Melanocyte of skin (primary cell): ENCODE measurements around a stretch of chr17.

DNA sequence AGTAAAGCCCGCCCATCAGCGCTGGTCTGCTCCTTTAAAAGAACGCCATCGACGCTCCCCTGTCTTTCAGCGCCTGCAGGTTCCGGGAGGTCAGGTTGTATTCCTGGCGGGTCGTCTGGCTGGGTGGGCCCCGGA lies 15.8 kb upstream of the ERN1 start:
- CAGE, long polyA plus RNA, 2 experiments, result no peak in any of the 2 experiments

DNA sequence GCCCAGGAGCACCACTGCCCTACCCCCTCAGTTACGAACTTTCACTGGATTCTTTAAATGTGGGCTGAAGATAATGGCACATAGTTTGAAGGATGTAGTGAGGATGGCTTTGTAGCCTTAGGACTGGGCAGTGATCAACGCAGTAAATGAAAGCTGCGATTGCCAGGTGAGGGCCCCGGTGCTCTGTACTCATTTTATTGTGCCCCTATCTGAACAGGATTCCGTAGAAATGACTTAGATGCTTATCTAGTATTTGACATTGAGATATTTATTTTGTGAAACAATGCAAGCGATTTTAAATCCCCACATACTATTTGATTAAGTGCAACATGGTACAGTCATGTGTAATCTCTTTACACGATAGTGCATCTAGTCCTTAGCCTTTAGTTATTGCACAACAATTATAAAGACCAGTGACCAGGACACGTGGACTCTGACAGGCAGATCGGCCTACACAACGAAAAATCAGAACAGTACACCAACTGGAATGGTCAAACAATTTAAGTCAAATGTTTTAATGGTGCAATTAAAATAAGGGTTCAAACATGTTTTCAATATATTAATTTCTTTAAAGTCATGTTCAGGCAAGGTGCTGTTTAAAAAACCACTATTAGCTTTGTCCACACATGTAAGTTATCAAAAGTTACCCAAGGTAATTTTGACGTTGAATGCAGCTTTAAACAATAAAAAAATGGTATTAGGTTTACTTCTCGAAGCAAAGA lies 17.4 kb upstream of the ERN1 start:
- CAGE, long polyA plus RNA, 2 experiments, result no peak in any of the 2 experiments

DNA sequence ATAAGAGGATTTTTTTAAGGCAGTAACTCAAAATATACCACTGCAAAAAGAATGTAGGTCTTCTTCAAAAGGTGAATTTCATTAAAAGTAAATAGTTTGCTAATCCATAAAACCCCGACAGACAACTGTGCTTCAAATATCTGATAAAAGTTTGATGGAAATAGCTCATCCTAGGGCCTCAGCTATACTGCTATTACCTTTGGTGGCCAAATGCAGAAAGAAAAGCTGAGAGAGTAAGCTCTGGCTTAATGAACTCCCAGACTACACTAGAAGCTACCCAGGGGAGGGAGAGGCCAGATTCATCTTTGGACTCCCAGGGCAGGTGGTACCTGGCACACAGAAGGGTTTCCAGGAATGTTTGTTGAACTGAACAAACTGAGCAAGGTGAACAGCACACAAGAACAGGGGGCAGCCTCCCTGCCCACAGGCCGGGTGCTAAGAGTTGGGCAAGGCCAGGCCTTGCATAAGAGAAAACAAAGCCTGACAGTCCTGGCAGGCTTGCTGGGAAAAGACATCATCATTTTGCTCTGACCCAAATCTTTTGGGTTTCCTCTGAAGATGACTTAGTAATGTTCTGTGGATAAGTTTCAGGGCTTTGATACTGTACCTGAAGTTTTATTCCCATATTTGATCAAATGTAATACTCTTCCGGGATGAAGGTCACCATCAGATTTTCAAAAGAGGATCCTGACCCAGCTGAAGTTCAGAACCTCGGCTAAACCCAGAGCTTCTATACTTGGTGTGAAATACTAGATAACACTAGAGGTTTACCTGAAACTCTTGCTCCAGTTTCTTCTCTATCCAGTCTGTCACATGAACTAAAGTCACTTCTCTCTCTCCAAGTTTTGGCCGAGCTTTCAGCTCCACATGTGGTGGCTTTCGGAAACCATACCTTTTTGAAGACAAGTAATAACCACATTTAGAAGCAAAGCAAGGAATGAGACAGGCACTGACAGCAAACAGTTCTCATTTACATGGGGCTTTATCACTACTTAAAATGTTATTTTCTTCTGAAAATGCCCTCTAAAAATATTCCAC lies 20.4 kb upstream of the ERN1 start:
- CAGE, long polyA plus RNA, 2 experiments, result no peak in any of the 2 experiments

GRCh38 chr17:64152389-64152953 lies 22.5 kb upstream of the ERN1 start:
- CAGE, long polyA plus RNA, 2 experiments, result no peak in any of the 2 experiments

GRCh38 chr17:64264894-64265349 lies 1.9 kb upstream of the TEX2 start:
- CAGE, long polyA plus RNA, 2 experiments, result no peak in any of the 2 experiments

DNA sequence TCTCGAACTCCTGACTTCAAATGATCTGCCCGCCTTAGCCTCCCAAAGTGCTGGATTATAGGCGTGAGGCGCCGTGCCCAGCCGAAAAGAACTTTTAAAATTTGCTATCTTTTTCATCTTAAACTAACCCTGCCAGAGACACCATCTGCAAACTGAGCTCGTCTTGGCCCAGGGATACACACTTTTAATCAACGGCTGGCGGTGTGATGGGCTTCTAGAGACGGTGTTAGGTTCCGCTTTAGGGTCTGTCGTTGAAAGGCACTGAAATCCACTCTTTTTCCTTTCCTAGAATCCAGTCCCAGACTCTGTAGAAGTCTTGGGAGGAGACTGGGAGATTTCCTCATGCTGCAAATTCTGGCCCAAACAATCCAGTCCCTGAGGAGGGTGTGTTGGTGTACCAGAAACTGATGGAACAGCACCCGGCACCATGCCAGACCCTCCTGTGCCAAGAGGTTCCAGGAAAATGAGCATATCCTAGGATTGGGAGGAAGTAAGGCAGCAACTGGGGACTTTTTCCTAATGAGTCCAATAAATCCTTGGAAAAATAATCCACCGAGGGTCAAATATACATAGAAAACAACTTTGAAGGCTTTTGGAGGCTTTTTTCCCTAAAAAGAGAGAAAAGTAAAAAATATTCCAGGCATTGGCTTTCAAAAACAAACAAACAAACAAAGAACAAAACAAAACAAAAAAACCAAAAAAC lies 52.1 kb upstream of the TEX2 start:
- CAGE, long polyA plus RNA, 2 experiments, result no peak in any of the 2 experiments

DNA sequence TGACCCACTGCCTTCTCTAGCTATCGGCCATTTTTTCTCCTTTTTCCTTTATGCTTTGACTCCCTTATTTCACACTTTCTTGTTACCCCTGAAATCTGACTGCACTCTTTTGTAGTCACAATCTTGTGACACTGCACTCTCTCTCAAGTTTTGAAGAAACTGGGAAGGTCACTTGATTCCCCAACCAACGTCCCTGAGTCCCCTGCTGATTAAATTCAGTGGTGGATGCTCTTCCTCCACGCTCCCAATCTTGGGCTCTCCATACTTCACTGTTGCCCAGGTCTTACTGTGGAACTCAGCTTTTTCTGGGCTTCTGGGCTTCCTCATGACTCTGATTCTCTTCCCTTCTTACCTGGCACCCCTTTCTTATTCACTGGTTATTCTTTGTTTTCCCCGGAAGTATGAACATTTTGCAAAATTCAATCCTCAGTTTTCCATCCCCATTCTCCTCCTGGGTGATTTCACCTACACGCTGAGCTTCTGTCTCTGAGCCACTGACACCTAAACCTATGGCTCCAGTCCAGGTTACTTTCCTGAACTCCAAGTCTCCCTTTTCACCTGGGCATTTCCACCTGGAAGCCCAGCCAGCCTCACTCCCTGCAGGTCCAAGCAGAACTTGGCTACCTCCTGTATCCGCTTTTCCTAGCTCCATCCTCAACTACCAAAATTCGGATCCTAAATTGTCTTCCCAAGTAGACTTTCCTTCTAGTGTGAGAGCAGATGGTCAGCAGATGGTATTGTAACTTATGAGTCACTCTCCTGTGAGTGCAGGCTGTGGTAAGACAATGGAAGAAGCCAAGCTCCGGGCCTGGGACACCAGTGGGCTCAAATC lies 33.6 kb downstream of the PECAM1 start:
- CAGE, long polyA plus RNA, 2 experiments, result no peak in any of the 2 experiments

DNA sequence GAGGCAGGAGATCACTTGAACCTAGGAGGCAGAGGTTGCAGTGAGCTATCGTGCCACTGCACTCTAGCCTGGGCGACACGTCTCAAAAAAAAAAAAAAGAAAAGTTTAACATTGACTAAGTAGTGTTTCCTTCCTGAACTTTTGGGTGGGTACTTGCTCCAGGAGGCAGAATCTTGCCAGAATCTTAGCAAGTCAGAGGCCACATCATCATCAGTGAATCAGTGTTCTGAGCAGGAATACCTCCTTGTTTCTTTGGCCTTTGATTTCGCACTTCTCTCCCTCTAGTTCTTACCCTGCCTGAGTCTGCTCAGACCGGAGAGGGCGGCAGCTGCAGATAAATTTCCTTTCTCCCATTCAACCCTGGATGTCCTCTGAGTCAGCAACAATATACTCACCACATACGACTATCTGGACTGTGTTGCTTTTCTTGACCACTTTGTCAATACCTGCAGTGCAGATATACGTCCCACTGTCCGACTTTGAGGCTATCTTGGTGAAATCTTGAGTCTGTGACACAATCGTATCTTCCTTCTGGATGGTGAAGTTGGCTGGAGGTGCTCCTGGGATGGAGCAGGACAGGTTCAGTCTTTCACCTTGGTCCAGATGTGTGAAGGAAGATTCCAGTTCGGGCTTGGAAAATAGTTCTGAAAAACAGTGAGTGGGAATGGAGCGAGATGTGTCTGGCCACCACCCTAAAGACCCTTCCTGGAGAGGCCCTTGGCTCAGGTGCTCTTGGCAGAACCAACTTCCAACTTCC lies 27.7 kb downstream of the PECAM1 start:
- CAGE, long polyA plus RNA, 2 experiments, result no peak in any of the 2 experiments

DNA sequence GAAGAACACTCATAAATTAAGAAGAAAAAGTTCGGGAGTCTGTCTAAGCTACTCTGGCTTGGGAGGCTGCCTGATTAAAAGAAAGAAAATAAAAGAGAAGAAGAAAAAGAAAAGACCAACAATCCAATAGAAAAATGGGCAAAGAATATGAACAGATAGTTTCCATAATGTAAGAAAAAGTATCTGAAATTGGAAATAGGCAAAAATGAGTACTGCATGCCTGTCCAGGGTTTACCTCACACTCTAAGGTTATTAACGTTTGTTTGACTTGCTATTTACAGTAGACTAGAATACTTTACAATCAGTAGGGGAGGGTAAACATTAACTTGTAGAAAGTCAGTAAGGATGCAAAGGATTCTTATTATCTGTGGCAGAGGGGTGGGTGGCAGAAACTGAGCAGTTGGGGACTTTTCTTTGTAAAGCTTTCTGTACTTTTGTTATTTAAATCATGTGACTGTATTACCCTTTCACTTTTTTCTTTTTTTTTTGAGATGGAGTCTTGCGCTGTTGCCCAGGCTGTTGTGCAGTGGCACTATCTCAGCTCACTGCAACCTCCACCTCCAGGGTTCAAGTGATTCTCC lies 5.4 kb upstream of the PECAM1 start:
- CAGE, long polyA plus RNA, 2 experiments, result no peak in any of the 2 experiments

GRCh38 chr17:64411859-64412464 lies 21.3 kb upstream of the PECAM1 start:
- CAGE, long polyA plus RNA, 2 experiments, result no peak in any of the 2 experiments

DNA sequence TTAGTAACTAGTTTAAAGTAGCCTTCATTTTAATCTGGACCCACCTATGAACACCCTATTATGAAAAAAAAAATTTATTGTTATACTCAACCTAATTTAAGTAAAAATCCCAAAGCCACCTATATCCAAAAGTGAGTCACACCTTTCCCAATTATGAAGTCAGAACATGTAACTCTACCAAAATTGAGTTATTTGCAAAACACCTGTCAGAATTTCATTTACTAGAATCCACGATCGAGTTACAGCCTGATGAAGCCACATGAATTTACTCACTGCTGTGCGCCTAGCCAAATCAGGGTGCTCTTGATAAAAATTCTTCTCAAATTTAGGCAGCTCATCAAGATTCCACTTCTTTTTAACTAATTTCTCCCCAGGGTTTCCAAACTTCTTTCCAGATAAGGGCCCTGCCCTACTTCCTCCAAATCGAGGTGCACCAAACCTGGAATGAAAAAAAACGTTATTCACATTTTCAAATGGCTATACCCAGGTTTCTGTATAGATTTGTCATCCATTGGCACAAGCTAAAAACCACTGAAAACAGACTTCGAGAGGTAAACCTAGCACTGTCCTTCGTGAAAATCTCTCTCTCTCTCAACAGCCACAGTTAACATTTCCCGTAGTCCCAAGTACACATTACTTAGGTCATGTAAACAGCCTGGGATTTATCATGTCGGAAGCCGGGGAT lies 1.5 kb downstream of the DDX5 start:
- CAGE, long polyA plus RNA, 2 experiments, result no peak in any of the 2 experiments

DNA sequence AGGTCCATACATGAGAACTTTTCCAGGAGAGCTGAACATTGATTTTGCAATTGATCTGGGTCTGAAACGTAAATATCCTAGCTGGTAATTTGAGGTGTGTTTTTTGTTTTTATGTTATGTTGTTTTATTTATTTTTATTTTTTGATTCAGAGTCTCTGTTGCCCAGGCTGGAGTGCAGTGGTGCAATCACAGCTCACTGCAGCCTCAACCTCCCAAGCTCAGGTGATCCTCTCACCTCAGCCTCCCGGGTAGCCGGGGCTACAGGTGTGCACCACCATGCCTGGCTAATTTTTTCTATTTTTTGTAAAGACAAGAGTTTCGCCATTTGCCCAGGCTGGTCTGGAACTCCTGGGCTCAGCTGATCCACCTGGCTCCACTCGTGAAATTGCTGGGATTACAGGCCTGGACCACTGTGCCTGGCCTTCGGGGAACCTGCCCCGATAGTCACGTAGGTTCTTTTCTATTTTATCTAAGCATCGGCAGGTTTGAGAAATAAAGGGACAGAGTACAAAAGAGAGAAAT lies 3.7 kb downstream of the CEP95 start:
- CAGE, long polyA plus RNA, 2 experiments, result no peak in any of the 2 experiments

GRCh38 chr17:64513135-64513764 lies 6.5 kb downstream of the CEP95 start:
- CAGE, long polyA plus RNA, 2 experiments, result no peak in any of the 2 experiments

GRCh38 chr17:64515606-64516520 lies 9.1 kb downstream of the CEP95 start:
- CAGE, long polyA plus RNA, 2 experiments, result no peak in any of the 2 experiments

- CAGE, long polyA plus RNA, 2 experiments, result no peak in any of the 2 experiments
Observed at GRCh38 chr17:64836362-64837739, 82.4 kb downstream of the LRRC37A3 start.

DNA sequence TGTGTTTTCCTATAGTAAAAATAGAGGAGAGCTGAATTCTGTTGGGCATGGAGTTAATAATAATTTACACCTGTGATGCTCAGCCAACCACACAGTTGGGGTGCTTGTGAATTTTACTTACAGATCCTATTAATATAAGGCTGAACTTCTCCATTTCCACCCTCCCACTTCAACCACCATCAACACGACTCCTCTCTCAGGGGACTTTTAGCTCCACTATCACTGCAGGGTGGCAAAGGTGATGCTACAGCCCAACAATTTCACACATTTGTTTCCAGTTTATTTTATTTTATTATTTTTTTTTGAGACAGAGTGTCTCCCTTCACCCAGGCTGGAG lies 58.1 kb downstream of the GNA13 start:
- CAGE, long polyA plus RNA, 2 experiments, result no peak in any of the 2 experiments

DNA sequence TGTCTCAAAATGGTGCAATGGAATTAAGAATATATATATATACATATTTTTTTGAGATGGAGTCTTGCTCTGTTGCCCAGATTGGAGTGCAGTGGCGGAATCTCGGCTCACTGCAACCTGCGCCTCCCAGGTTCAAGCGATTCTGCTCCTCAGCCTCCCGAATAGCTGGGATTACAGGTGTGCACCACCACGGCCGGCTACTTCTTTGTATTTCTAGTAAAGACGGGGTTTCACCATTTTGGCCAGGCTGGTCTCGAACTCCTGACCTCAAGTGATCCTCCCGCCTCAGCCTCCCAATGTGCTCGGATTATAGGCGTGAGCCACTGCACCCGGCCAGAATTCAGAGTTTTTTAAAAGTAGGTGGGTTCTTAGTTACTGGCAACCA lies 40.2 kb downstream of the GNA13 start:
- CAGE, long polyA plus RNA, 2 experiments, result no peak in any of the 2 experiments

DNA sequence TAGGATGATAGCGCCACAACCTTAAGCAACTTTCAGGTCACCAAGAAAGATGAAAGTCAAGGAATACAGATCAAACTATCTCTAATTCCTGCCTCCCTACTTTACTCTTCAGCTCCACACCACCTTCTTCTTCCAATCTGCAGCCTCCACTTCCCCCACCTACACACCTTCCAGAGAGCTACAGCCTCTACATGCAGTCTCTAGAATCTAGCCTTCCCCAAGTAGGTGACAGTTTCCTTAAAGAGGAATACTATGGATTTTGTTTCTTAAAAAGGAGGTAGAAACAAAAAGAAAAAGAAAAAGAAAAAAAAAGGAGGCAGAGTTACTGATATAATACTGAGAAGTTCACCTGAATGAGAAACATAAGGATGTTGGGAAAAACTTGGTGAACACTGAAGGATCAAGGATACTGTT lies 27.9 kb downstream of the GNA13 start:
- CAGE, long polyA plus RNA, 2 experiments, result no peak in any of the 2 experiments

- CAGE, long polyA plus RNA, 2 experiments, result no peak in any of the 2 experiments
Observed at GRCh38 chr17:65038888-65040045, 17.3 kb downstream of the GNA13 start.

DNA sequence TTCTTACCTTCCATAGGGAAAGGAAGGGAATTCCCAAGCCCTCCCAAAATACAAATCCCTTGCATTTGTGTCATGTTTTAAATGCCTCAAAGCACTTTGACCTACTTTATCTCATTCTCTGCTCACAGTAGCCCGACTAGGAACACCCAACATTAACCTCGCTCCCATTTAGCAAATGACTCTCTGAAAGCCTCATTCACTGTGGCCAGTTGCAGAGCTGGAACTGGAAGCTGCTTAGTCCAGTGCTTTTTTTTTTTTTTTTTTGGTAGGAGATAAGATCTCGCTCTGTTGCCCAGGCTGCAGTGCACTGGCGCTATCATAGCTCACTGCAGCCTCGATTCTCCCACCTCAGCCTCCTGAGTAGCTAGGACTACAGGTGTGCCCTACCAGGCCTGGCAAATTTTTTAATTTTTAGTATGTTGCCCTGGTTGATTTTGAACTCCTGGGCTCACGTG lies 6.0 kb upstream of the GNA13 start:
- CAGE, long polyA plus RNA, 2 experiments, result no peak in any of the 2 experiments